HT-29 (cell line): ENCODE measurements around a stretch of chr3.

GRCh38 chr3:59426035-59426469 lies 376.2 kb upstream of the CFAP20DC start:
- RAMPAGE, long total RNA, result no peak

DNA sequence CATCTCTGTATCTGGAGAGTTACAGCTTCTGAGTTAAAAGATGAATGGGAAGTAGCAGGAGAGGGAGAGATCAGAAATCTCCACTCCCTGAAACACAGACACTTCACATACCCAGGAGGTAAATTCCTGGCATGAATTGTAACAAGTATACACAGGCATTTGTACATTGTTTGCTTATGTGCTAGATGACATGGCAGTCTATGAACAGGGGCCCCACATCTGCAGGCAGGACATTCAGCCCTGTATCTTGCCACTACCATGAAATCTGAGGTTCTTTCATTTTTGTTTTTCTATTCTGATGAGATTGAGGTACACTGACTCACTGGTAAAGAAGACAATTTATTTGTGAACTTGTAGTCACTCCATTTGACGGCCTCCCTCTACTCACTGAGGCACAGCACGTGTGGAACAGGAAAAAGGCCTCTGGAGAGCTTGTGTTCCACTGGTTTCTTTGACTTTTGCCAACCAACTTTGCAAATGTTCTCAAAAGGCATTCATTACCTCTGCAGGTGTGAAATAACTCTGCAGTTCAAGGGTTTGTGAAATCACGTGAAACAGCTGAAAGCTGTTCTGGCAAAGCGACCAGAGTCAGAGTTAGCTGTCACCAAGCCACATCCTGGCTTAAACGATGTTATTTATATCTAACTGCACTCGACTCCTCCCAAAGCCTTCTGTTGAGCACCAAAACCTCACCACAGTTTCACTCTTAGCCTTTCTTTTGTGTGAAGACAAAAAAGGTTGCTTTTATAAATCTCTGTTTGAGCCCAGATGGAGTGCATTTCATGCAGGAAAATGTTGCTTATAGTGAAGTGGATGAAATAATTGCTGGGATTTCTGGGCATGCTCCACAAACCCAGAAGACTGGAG lies 401.4 kb upstream of the CFAP20DC start:
- RAMPAGE, long total RNA, result no peak

DNA sequence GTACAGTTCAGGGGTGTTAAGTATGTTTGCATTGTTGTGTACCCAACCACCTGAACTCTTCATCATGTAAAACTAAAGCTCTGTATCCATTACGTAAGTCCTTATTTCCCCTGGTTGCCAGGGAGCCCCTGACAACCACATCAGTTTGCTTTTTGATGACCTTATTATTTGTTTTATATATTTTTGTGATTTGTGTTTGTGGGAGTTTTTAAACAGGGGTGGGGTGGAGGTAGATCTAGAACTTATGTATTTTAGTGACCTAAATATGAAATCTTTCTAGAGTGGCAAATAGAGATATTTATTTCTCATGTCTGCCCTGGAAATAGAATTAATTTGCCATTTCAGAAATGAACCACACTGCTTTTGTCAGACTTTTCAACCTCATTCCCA lies 402.6 kb upstream of the CFAP20DC start:
- RAMPAGE, long total RNA, result no peak

DNA sequence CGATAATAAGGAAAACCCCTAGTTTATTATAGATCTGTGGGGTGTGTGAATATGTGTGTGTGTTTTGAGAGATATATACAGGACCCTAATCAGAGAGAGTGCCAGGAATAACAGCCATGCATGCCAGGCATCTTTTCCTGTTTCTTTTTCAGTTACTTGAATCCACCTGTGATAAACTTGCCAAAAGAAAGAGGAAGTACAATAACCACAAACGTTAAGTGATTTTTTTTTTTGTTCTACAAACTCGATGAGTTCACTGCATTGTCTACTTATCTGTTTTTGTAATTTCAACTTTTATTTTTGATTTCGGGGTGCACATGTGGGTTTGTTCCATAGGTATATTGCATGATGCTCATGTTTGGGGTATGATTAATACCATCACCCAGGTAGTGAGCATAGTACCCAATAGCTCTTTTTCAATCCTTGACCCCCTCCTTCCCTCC lies 1031.9 kb upstream of the CFAP20DC start:
- RAMPAGE, long total RNA, result no peak

DNA sequence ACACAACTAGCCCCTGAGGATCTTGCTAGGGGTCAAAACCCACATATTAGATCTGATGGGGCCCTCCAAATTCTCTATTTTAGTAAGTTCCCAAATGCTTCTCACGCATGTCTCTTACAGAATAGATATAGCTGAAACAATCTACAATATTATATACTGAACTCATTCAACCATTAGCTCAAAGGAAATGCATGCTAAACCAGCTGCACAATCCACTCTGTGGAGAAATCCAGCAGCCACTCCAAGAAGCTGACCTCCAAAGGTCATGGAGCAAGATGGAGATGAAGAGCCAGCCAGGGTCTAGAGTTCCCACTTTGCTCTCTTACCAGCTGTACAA lies 1075.0 kb upstream of the CFAP20DC start:
- RAMPAGE, long total RNA, result no peak

DNA sequence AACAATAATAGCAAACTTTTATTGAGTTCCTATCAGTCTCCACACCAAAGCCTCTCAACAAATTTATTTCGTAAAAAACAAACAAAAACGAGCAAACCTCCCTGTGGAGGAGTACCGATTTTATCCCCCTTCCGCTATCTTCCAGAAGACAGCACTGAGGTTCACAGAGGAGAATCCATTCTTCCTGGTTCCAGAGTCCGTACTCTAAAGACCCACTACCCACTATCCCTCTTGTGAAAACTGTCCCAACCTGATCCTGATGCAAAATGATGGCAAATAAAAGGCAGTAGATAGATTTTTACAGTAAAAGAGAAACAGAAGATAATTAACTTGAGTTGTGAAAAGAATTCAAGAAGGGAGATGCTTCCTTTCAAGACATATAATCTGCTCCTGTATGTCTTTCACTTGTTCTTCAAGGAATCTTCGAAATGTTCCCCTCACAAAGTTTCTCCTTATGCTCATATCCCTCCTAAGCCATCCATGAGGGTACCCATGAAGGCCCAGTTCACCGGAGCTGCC lies 1027.1 kb downstream of the FHIT start:
- RAMPAGE, long total RNA, result no peak

- RAMPAGE, long total RNA, result no peak
Observed at GRCh38 chr3:60318351-60319517, 932.5 kb downstream of the FHIT start.

GRCh38 chr3:61518609-61519137 lies 42.7 kb upstream of the PTPRG start:
- RAMPAGE, long total RNA, result no peak

GRCh38 chr3:61590977-61591992 lies 29.9 kb downstream of the PTPRG start:
- RAMPAGE, long total RNA, result no peak

DNA sequence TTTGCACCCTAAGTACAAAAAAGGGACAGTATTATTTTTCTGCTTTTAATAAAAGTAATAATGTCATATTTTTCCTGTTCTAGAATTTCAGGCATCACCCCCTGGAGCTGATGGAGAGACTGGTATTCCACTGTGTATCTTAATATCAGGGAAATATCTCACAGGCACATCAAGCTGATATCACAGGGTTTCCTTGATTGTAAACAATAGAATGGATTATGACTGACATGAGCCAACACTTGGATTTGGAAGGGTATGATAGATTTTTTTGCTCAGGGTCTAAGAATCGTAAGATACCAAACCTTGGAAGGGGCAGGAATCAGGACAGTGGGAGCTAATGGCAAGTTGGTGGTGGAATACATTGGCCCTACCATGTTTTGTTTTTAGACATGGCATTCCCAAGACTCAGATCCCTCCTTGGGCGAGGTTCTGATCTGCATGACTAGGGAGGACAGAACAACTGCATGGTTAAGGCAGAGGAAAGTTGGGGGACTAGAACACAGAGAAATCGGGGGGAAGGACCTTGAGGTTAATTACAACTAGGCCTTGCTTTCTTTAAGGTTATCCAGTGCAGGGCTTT lies 61.6 kb downstream of the PTPRG start:
- RAMPAGE, long total RNA, result no peak

- RAMPAGE, long total RNA, result no peak
Observed at GRCh38 chr3:61684971-61685536, 123.7 kb downstream of the PTPRG start.

GRCh38 chr3:61714838-61715201 lies 153.4 kb downstream of the PTPRG start:
- RAMPAGE, long total RNA, result no peak

DNA sequence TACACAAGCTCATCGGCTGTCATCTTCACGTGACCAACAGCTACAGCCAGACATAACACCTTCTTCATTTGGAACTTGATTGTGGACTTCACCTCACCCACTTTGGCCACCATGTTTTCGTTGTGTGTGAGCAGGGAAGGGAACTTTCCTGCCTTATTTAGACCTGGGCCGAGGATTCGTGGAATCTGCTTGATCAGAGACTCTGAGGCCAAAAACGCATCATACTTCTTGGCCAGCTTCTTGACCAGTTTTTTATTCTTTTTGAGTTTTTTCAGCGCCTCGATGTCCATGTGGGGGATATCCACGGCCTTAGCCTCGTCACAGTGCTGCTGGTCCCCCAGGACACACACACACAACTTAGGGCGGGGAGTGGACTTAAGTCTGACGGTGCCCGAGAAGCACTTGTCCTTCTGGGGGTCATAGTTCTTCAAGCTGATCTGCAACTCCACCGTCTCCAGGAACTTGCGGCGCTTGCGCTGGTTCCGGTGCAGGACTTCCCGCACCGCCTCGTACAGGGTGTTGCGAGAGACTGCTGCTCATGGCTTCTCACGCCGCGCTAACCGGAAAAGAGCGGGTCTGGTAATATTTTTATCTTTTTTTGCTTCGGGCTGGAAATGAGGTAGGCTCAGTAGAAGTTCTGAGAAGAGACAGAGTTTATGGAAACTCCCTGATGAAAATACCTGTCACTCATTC lies 181.3 kb downstream of the PTPRG start:
- RAMPAGE, long total RNA, result no peak

DNA sequence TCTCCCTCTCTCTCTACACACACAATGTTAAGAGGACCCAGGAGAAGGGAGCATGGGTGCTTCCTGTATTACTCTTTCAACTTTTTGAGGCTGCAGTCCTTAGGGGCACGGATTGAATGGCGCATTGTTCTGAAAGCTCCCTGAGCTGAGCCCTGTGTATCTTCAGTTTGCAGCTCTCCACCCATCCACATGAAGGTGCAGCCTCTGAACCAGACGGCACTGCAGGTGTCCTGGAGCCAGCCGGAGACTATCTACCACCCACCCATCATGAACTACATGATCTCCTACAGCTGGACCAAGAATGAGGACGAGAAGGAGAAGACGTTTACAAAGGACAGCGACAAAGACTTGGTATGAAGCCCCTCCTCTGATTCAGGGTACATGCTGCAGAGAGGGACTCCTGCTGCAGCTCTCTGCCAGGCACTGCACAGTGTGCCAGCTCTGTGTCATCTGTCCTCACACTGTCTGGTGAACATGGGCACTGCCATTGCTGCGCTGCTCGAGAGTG lies 127.5 kb upstream of the C3orf14 start:
- RAMPAGE, long total RNA, result no peak

GRCh38 chr3:62202964-62204174 lies 115.5 kb upstream of the C3orf14 start:
- RAMPAGE, long total RNA, result no peak

DNA sequence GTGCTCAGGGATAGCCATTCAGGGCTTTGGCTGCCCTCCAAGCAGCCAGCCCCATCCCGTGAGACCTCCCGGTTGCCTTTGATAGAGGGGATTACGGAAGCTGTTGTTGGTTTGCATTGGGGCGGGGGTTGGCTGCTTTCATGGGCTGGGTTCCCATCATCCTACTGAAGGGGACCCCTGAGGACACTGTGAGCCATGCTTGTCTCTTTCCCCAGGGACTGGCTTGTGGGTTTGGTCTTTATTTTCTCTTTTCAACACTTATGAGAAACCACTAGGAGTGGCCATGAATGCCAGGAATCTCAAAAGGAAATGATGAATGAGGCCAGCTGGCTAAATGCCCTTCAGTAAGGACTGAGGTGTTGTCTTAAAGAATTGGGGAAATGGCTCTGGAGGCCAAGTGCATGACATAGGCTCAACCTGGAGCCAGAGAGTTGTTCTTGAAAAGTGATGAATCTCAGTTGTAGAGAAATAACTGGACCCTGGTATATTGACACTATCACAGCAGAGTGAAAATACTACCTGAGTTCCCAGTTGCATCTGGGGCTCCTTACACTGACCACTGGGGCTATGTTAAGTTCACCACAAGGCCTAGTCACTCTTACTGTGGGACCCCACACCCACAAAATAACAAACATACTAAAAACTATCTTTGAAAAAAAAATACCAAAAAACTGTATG lies 234.4 kb upstream of the FEZF2 start:
- RAMPAGE, long total RNA, result no peak

DNA sequence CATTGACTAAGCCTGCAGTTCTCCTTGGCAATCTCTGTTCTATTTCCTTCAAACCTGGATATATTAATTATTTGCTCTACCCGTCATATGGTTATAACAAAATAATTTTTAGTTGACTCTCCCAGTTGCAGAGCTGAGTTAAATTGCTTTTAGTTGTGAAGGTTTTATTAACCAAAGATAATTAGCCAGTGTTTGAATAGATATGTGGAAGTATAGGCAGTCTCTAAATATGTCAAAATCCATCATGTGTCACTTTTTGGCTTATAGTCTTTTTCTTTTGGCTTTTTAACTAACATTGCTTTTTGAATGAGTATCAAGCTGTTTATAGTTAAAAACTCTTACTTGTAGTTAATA lies 118.6 kb upstream of the SYNPR start:
- RAMPAGE, long total RNA, result no peak

- RAMPAGE, long total RNA, result no peak
Observed at GRCh38 chr3:63167200-63167535, 110.9 kb upstream of the SYNPR start.

DNA sequence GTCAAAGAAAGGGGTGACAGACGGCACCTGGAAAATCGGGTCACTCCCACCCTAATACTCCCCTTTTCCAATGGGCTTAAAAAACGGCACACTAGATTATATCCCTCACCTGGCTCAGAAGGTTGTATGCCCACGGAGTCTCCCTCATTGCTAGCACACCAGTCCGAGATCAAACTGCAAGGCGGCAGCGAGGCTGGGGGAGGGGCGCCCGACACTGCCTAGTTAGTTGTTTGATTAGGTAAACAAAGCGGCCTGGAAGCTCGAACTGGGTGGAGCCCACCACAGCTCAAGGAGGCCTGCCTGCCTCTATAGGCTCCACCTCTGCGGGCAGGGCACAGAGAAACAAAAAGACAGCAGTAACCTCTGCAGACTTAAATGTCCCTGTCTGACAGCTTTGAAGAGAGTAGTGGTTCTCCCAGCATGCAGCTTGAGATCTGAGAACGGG lies 7.0 kb upstream of the SNTN start:
- RAMPAGE, long total RNA, result no peak

GRCh38 chr3:63966942-63967386 lies 56.3 kb downstream of the PSMD6 start:
- RAMPAGE, long total RNA, result no peak